A673 (cell line): Measurements from ENCODE around the genes R3HDM2, INHBE, EEF1AKMT3 and AVIL.

DNA sequence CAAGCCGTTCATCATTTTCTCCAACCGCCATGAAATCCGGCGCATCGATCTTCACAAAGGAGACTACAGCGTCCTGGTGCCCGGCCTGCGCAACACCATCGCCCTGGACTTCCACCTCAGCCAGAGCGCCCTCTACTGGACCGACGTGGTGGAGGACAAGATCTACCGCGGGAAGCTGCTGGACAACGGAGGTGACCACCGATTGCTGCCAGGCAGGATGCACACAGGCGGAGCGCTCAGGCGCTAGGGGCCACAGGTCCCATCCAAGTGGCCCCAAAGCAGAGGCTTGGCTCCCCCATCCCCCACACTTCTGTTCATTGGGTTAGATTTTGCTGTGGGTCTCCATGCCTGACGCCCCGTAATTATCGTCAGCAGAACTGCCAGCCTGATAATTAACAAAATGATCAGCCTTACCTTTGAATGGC lies 40.7 kb upstream of the NXPH4 start:
- PRO-cap = no peak

DNA sequence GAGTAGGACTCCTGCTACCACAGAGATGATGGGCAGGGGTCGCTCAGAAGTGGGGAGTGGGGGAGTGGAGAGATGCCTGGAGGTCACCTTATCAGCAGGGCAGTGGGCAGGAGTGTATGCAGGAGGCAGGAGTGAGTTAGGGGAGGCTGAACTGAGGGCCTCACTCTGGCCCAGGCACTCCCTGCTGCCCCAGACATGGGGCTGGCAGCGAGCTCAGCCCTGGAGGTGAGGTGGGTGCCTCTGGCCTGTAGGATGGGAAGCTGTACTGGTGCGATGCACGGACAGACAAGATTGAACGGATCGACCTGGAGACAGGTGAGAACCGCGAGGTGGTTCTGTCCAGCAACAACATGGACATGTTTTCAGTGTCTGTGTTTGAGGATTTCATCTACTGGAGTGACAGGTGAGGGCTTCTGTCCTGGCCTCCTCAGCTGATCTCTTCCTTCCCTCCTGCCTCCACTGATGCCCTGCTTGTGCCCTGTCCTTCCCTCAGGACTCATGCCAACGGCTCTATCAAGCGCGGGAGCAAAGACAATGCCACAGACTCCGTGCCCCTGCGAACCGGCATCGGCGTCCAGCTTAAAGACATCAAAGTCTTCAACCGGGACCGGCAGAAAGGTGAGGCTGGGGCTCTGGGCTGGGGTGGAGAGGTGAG lies 31.9 kb upstream of the NXPH4 start:
- PRO-cap = no peak

DNA sequence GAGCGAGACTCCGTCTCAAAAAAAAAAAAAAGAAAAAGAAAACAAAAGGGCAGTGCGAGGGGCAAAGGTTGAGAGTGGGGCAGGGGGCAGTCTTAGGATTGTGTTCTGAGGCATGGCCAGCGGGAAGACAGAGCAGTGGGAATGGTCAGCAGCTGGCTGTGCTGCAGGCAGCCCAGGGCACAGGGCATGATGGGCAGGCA lies 9.2 kb upstream of the NXPH4 start:
- PRO-cap = no peak

DNA sequence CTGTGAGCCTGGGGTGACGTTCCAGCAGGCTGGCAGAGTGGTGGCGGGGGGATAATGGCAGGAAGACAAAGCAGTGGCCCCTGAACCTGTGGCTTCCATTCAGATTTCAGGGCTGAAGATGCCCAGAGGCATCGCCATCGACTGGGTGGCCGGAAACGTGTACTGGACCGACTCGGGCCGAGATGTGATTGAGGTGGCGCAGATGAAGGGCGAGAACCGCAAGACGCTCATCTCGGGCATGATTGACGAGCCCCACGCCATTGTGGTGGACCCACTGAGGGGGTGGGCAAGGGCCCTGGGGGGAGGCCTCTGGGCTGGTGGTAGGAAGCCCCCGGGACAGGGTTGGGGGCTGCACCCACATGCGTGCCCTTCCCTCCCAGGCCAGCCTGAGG lies 8.7 kb upstream of the NXPH4 start:
- PRO-cap = no peak

- PRO-cap = no peak
Measured at GRCh38 chr12:57259209-57260092, 8.5 kb upstream of the STAC3 start.

GRCh38 chr12:57430201-57431365 lies at the start of gene R3HDM2:
TSS of gene R3HDM2 (minus strand) at chr12:57431043.
- PRO-cap = bidirectional peak, plus-strand start at chr12:57430372, minus-strand start at chr12:57430156; bidirectional peak, plus-strand start at chr12:57430553, minus-strand start at chr12:57430611; bidirectional peak, plus-strand start at chr12:57431150, minus-strand start at chr12:57430788

- PRO-cap = bidirectional peak, plus-strand start at chr12:57455144, minus-strand start at chr12:57454945
Measured at GRCh38 chr12:57454837-57455800, at the start of gene INHBE. TSS of gene INHBE (plus strand) at chr12:57455307.

GRCh38 chr12:57460373-57461385 lies 1.1 kb downstream of the GLI1 start:
- PRO-cap = no peak

DNA sequence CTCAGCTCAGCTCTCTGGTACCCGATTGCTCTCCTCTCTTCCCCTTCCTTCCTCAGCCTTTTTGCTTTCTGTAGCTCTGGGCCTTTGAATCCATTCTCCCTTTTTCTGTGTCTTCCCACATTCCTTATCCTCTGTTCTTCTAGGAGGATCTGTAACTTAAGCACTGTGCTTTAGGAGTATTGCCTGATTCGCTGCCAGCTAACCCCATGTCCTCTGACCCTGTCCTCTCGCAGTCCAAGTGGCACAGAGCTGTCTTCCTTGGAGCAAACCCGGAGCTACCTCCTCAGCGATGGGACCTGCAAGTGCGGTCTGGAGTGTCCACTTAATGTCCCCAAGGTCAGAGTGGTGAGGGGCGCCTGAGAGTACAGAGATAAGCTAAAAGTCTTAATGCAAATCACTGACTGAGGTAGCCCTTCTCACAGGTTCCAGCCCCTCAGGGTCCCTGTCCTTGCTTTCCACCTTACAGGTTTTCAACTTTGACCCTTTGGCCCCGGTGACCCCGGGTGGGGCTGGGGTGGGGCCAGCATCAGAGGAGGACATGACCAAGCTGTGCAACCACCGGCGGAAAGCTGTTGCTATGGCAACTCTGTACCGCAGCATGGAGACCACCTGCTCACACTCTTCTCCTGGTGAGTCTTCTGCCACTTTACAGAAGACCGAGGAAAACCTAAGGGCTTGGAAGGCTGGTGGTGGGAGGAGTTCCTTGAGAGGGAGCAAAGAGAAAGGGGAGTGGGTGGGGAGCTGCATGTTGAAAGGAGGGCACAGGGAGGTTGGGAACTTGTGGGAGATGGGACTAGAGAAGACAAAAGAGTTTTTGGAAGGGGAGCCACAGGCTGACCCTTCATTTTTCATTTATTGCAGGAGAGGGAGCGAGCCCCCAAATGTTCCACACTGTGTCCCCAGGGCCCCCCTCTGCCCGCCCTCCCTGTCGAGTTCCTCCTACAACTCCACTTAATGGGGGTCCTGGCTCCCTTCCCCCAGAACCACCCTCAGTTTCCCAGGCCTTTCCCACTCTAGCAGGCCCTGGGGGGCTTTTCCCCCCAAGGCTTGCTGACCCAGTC lies 2.2 kb downstream of the MBD6 start:
- PRO-cap = no peak

DNA sequence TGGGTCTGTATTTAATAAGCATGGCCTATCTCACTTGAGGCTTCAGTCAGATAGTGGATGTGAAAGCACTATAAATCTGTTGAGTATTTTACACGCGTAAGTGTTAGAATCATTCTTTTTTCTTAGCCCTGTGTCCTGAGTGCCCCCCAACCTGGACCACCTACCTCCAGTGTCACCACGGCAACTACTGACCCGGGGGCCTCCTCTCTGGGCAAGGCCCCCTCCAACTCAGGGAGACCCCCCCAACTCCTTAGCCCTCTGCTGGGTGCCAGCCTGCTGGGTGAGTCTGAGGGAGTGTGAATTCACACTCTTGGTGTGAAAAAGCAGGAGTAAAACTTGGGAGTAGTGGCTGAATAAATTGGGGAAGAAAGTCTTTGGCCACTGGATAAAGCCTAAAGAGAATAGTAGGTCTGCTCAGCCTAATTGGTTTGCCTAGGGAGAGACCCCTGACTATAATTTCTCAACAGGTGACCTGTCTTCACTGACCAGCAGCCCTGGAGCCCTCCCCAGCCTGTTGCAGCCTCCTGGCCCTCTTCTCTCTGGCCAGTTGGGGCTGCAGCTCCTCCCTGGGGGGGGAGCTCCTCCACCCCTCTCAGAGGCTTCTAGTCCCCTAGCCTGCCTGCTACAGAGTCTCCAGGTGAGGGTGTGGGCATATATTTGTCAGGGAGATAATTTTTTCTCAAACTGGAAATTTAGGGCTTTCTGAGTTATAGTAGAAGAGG lies 4.9 kb downstream of the MBD6 start:
- PRO-cap = no peak

DNA sequence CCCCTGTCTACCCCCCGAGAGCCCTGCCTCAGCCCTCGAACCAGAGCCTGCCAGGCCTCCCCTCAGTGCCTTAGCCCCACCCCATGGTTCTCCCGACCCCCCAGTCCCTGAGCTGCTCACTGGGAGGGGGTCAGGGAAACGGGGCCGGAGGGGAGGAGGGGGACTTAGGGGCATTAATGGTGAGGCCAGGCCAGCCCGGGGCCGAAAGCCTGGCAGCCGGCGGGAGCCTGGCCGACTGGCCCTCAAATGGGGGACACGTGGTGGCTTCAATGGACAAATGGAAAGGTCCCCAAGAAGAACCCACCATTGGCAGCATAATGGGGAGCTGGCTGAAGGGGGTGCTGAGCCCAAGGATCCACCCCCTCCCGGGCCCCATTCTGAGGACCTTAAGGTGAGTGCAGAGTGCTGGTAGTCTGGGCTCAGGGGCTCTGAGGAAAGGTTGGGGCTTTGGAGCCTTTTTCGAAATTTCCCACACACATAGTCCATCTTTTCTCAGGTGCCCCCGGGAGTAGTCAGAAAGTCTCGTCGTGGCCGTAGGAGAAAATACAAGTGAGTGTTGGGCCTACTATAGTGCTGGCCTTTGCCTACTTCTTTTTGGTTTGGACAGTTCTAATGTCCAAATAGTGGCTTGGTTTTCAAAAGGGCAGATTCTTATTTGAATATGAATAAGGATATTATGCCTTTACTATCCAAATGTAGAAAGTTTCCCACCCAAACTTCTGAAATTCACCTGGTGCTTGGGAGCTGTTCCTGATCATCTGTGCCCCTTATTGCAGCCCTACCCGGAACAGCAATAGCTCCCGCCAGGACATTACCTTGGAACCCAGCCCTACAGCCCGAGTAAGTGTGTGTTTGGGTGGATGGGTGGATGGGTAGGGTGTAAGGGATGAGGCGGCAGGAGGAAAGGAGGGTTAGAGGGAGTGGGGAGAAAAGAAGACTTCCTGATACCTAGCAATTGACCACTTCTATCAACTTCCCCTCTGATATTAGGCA lies 5.8 kb downstream of the MBD6 start:
- PRO-cap = no peak

- PRO-cap = no peak
Measured at GRCh38 chr12:57529477-57530016, 6.9 kb downstream of the MBD6 start.

GRCh38 chr12:57609649-57610747 lies 1.2 kb upstream of the ARHGEF25 start:
- PRO-cap = no peak

DNA sequence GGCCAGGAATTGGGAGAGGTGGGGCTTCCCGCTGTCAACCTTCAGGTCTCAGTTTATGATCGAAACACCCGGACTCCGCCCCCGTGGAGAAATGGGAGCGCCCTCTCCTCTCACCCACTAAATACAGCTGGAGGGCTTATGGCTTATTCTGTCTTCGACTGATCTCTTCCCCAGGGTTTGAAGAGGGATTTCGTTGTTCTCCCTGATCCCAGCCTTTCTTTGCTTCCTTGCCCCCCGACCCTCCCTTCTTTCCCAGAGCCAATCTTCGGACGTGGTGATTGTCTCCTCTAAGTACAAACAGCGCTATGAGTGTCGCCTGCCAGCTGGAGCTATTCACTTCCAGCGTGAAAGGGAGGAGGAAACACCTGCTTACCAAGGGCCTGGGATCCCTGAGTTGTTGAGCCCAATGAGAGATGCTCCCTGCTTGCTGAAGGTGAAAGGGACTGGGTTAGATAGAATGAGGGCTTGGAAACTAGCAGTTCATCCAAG lies 606 bp downstream of the OS9 start:
- PRO-cap = no peak

- PRO-cap = no peak
Measured at GRCh38 chr12:57720777-57721797, 17.5 kb downstream of the AGAP2 start.

DNA sequence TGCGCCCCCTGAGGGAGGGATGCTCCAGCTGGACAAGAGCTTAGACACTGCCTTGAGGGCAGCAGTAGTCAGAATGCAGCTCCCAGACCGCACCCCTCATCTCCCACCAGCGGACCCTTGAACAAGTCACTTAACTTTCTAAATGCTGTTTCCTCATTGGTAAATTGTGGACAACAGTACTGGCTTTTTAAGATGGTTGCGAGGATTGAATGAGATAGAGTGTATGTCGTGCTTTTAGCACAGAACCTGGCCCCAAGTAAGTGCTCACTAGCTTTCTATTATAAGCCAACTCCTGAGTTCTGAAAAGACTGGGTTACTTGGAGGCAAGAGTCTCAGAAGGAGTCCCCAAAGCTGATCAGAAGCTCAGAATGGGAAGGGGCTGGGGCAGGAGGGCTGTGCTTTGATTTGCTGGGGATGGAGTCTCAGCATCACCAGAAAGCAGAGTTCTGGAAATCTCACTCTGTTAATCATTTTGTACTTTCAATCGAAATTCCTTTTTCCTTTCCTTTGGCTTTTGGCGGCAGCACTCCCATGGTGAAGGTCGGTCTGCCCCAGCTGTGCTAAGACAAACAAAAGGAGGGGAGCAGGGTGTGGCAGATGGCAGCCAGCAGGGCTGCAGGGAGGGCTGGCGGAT lies 15.5 kb downstream of the AGAP2 start:
- PRO-cap = no peak

DNA sequence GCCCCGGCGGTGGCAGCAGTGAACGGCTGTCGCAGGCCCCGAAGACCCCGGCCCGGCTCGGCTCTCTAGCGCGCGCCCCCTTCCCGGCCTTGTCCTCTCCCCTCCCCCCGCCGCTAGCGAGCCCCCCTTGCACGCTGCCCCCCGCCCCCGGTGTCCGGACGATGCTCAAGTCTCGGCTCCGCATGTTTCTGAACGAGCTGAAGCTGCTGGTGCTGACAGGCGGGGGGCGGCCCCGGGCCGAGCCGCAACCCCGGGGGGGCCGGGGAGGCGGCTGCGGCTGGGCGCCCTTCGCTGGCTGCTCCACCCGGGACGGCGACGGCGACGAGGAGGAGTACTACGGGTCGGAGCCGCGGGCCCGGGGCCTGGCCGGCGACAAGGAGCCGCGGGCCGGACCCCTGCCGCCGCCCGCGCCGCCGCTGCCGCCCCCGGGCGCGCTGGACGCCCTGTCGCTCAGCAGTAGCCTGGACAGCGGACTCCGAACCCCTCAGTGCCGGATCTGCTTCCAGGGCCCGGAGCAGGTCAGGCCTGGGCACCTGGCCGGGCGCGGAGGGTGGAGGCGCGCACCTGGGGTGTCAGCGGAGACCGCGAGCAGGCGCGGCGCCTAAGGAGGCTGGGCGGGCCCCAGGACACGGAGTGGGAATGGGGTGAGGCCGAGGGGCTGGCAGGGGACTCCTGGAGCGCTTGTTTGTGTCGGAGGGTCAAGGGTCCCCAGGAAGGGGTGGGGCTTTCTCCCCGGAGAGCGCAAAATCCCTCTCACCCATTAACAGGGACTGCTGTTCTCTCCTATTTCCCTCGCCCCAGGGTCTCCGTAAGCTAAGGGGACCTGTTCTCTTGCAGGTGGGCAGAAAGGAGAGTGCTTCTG lies 696 bp downstream of the MARCHF9 start:
- PRO-cap = no peak

DNA sequence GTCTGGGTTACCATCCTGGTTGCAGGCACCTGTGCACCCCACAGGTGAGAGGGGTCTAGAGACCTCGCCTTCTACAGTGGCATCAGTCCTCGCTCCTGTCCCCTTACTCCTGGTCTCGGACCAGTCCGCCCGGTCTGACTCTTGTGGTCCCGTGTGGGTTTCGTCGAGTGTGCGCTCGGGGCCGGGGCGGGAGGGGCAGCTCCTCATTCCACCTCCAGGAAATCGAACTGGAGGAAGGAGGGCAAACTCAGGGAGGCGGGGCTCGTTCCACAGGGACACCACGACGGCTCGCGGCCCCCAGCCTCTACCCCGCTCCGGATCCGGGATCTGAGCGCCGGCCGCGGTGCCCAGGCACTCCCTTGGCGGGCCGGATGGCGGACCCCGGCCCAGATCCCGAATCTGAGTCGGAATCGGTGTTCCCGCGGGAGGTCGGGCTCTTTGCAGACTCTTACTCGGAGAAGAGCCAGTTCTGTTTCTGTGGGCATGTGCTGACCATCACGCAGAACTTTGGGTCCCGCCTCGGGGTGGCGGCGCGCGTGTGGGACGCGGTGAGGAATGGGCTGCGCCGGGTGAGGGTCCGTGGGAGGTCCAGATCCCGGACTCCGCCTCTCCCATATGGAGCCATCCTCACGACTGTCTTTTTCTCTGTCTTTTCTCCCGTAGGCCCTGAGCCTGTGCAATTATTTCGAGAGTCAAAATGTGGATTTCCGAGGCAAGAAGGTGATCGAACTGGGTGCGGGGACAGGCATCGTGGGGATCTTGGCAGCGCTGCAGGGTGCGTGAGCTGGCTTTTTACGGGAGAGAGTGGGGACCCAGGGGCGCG lies at the start of gene EEF1AKMT3:
Gene EEF1AKMT3, plus strand, starts transcription at position 261 of the 823 bp plus-strand sequence.
- PRO-cap = bidirectional peak, plus-strand start at position 206 of the sequence, minus-strand start at position 229 of the sequence; bidirectional peak, plus-strand start at position 466 of the sequence, minus-strand start at position 329 of the sequence; bidirectional peak, plus-strand start at position 600 of the sequence, minus-strand start at position 635 of the sequence

DNA sequence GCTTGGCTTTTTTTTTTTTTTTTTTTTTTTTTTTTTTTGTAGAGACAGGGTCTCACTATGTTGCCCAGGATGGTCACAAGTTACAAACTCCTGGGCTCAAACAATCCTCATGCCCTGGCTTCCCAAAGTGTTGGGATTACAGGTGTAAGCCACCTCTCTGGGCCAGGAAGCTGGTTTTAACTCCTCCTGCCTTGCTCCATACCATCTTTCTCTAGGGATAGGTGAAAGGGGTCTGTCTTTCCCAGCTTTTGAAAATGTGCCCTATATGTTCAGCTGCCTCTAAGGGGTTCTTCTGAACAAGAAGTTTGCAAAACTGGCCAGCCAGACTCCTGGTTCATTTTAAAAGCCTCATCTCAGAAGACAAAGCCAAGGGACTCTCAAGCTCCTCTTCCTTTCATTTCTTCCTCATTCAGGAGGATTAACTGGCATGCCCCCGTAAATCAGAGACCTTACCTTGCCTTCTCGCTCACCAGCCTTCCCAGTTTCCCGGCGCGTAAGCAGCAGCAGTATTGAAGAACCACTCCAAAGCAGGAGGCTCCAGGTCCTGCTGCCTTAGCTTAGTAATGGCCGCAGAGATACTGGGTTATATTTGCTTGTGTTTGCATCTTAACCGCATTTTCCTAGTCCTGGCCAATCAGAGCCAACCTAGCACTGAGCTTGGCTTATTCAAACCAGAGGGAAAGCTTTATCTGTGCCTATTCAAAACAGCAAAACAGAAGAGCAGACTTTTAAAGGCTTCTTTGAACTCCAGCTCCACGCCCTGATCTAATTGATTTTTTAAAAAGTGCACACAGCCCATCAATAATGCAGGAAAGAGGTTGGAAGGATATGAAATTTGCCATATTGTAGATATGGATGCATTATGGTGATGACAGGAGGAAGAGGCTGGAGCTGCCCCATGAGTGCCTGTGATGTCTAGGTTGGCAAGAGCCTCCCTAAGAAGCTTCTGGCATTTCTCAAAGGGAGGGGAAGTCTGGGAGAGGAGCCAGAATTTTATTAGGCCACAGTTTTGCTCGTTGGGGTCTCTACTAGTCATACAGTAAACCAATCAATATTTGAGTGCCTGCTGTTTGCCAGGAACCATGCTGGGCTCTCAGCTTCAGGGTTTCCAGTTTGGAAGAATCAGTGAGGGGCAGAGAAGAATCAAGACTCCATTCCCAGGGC lies at the start of gene AVIL:
Gene AVIL, minus strand, starts transcription at position 559 of the 1,164 bp plus-strand sequence.
- PRO-cap = no peak

GRCh38 chr12:57821096-57821784 lies 2.7 kb upstream of the AVIL start:
- PRO-cap = no peak